ENCODE data around the gene PPP1R15B.

- RRBS, result 94% methylated on average over 3 of the region's 14 CpGs
Observed at GRCh38 chr1:203486779-203487210, 7.2 kb upstream of the OPTC start.

DNA sequence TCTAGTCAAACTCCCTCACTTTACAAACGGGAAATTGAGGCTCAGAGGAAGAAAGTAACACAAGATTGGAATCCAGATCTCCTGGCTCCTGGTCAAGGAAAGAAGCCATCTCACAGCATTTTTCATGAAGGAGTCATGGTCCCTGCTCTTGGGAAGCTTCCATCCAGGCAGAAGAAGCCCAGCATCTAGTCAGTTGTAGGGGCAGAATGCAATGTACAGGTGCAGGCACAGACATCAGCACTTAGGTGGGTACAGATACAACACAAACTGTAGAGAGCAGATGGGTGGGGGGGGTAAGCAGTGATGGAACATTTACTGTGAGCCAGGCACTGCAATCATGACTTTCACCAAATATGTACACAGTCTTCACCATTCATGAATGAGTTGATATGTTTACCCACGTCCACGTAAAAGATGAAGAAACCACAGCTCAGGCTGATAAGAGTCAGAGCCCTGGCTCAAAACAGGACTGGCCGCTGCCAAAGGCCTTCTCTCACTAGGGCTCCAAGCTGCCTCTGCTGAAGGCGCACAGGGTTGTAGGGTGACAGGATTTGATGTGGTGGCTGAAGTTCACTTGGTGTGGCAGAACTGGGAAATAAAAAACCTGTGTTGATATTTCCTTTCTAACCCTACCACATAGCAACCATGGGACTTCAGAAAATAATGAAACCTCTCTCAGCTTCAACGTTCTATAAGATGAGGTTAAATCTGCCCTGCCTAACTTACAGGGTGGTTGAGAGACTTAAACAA, 44.1 kb downstream of the OPTC start:
- RRBS, result no CpG with 5 or more reads among the region's 6 CpGs

- RRBS, result 93% methylated on average over 3 of the region's 10 CpGs
Observed at GRCh38 chr1:203591980-203592761, 34.5 kb upstream of the ATP2B4 start.

- RRBS, result 17% methylated on average over 22 of the region's 61 CpGs
Observed at GRCh38 chr1:203629211-203630392, 3.0 kb downstream of the ATP2B4 start.

- RRBS, result no CpG with 5 or more reads among the region's 1 CpG
Observed at GRCh38 chr1:203645021-203645490, 18.4 kb downstream of the ATP2B4 start.

DNA sequence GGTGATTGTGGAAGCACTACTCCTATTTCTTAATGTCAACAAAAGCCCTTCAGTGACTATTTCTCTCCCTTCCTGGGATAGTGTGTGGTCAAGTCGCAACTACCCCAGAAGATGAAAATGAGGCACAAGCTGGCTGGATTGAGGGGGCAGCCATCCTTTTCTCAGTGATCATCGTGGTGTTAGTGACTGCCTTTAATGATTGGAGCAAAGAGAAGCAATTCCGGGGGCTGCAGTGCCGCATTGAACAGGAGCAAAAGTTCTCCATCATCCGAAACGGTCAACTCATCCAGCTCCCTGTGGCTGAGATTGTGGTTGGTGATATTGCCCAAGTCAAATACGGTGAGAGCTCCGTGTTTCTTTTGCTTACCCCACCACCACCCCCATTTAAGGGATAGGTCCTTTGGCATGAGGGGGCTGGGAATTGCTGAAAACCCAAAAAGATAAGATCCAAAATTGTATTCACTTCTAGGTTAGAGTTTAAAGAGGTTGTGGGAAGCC, 65.6 kb upstream of the LAX1 start:
- RRBS, result no CpG with 5 or more reads among the region's 8 CpGs

DNA sequence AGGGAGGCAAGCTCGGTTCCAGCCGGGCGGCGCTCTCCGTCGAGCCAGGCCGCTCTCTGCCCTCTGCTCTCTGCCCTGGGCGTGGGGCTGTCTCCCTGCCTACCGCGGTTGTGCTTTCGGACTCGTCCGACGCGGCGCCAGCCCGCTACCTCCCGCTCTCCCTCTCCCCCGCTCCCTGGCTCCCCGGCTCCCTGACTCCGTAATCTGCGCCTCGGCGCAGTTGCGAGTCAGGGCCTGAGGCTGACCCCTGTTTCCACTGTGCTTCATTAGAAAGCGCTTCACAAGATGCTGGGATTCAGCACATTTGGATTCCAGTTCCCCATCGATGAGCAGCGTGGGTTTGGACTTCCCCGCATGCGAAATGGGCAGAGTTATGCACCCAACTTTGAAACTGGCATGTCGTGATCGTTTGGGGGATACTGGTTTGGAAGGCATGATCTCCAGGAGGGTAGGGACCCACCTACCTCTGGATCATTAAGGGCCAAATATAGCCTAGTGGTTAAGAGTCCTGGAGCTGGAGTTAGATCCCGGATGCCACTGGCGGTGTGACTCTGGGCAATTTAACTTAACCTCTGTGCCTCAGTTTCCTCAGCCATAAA, 2.3 kb downstream of the SOX13 start:
- RRBS, result 3% methylated on average over 2 of the region's 34 CpGs

DNA sequence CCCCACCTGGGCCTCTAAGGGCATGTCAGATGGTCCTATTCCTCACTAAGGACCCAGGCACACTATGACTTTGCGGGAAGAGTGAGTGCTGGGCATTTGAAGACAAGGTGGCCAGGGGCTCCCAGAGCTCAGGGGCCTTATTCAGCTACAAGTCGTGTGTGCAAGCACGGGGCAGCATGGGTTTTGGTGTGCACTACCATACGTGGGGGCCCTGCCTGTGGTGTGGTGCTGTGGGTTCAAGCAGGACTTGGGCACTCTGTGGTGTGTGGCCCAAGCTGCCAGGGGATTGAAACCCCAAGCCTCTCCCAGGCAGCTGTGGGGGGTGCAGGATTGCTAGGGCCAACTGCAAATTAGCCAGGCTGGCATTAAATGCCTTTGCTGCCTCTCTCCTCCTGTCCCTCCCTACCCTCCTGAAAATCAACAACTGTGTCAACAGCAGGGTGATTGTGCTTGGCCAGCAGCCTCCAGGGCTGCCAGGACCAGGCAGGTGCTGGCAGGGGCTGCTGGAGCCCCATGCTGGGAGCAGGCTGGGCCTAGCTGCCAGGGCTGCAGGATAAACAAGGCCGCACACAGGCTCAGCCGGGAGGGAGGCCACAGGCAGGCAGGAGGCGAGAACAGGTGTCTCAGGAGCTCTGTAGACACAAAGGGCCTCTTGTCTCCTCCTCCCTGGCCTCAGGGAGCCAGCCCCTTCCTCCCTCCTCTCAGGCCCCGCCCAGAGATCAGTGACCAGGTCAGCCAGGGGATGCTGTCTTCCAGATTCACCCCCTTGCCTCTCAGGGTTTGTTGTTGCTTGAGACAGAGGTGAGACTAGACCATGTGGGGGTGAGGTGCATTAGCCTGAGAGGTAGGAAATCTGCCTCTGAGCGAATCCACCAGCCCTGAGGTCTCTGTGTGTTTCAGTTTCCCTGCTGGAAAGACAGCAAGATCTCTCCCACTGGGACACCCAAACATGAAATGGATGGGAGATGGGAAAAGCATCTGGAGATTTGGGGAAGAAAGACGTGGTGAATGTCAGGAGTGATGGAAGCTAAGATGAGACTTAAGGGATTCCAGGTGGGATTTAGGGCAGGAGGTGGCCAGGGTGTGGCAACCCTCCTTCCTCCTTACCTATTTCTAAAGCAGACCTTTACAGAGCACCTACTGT, 11.5 kb downstream of the SOX13 start:
- RRBS, result no CpG with 5 or more reads among the region's 10 CpGs

DNA sequence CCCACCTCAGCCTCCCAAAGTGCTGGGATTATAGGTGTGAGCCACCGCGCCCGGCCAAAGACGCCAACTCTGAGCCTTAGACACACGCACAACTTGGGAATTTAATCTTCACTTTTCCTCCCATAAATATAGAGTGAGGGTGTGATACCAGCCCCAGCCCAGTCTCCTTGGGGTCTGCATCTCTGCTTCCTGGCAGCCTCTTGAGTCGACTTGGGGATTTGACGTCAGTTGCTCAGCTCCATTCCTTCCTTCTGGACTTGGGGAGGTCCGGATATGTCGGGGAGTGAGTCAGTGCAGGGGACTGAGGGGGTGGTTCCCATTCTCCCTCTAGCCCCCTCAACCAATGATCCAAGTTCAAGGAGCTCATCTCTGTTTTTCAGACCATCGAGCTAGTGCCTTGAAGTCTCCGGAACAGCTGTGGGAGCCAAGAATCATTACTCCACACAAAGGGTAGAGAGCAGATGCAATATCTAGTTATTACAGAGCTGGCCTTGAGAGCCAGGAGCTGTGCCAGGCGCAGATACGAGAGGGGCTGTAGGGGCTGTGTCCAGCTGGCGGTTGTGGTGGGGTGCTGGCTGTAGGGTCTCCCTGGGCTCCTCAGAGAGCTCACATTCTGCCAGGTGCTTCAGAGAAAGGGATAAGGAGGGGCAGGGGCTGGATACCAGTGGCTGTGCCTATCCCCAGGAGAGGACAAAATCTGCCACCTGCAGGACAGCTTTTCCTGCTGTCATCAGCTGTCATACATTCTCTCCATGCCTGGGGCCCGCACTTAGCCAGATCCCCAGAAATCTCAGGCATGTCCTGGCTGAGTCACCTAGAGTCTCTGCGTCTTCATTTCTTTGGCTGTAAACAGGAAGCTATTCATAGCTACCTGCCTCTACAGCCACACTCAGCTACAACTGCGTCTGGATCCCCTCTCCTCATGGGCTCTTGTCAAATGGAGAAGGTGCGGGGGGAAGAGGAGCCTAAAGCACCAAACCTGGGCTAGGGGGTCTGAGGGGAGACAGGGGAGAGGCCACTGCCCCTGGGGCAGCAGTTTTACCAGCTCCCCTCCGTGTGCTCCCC, 2.1 kb upstream of the KISS1 start:
- RRBS, result no CpG with 5 or more reads among the region's 19 CpGs

DNA sequence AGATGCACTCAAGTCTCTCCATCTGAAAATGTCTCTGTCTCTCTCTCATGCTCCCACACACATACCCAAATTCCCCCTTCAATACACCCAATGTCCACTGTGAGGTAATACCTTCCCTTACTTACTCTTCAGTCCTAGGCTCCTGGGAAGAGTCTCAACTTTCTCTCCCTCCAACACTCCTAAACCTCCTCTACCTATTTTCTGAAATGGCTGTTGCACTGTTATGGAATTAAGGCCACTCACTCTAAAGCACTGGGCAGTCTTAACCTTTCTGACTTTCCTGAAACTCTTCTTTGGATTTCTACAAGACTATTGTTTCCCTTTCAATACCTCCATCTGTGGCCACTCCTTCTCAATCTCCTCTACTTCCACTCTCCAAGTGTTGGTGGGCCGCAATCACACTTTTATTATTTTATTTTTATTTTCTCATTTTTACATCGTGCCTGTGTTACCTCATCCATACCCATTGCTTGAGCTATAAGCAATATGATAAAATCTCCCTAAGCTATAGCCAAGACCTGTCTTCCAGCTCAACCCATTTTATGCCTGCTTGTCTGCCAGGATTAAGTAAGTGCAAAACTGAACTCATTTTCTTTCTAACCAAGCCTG, 56.2 kb upstream of the GOLT1A start:
- RRBS, result no CpG with 5 or more reads among the region's 2 CpGs

DNA sequence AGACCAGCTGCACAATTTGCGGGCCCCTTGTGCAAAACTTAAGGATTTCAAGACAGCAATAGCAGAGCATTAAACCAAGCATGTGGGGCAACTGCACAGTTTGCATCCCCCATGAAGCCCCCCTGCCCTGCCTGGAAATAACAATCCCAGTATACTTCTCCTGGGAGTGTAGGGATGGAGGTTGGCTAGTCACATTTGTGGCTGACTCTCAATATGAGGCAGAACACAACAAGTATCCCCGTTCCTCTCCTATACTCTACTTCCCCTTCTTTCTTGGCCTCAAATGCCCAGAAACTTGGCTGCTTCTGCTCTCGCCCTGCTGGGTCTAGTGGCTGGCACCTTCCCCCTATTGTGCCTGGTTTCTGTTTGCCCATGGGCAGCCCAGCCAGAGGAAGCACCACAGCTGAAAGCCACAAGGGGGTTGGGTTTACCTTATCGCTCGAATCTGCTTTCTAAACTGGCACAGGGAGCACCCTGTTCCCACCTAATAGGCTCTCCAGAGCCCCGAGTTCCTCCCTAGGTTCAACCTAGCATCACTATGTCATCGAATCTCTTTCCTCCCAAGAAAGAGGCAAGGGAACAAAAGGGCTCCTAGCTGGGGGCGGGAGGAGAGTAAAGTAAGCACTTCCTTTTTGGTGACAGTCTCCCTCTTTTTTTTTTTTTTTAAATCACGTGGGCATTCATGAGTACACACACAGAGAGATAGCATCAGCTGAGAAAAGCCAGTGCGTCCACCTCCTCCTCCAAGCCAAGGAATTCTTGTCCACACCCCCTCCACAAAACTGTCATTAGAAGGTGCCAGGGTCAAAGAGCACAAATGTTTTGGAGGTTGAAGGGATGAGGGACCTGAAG, 72.9 kb downstream of the PLEKHA6 start:
- RRBS, result no CpG with 5 or more reads among the region's 10 CpGs

- RRBS, result 9% methylated on average over 4 of the region's 19 CpGs
Observed at GRCh38 chr1:204350691-204351326, 8.9 kb downstream of the PLEKHA6 start.

- RRBS, result no CpG with 5 or more reads among the region's 9 CpGs
Observed at GRCh38 chr1:204400794-204401851, 10.5 kb downstream of the PPP1R15B start.

GRCh38 chr1:204411517-204412396, at the start of gene PPP1R15B:
Gene PPP1R15B (minus strand): TSS chr1:204411817.
- RRBS, result 3% methylated on average over 21 of the region's 67 CpGs

DNA sequence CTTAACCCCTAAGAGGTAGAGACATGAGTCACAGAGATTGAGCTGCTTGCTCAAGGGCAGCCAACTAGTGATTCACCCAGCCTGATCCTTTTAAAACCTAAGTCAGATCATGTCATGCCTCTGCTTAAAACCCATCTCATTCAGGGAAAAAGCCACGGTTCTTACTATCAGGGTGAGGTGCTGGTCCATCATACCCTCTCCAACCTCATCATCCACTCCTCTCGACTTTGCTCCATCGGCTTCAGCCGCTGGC, 14.4 kb upstream of the PPP1R15B start:
- RRBS, result no CpG with 5 or more reads among the region's 4 CpGs

GRCh38 chr1:204448455-204448967, 36.9 kb upstream of the PPP1R15B start:
- RRBS, result no CpG with 5 or more reads among the region's 7 CpGs

DNA sequence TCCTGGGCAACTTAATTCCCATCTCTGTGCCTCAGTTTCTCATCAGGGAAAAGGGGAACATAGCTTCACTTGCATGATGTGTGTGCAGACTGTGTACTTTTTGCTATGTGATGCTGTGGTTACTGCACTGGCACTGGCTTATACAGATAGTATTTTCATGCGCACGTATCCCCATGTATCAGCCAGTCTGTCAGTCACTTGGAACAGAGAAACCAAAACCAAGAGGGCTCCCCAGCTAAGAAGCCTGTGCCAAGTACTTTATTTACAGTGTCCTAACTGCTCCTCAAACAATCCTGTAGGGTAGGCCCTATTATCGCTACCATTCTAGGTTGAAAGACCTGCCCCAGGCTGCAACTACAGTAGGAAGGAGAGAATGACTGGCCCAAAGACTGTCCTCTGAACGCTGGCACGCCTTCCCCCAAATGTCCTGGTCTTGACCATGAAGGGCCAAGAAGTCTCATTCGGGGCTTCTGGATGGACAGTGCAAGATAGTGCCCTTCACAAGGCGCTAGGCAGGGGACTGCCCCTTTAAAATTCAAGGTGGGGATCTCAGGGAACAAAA, 40.1 kb upstream of the PPP1R15B start:
- RRBS, result no CpG with 5 or more reads among the region's 7 CpGs

DNA sequence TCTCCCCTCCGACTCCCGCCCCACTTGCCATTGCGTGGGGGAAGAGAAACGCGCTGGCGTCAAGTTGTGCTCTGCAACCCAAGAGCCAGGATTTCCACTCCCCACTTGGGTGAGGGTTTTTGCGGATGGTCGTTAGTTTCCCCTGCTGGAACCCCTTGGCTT, 176 bp upstream of the PIK3C2B start:
- RRBS, result no CpG with 5 or more reads among the region's 8 CpGs

DNA sequence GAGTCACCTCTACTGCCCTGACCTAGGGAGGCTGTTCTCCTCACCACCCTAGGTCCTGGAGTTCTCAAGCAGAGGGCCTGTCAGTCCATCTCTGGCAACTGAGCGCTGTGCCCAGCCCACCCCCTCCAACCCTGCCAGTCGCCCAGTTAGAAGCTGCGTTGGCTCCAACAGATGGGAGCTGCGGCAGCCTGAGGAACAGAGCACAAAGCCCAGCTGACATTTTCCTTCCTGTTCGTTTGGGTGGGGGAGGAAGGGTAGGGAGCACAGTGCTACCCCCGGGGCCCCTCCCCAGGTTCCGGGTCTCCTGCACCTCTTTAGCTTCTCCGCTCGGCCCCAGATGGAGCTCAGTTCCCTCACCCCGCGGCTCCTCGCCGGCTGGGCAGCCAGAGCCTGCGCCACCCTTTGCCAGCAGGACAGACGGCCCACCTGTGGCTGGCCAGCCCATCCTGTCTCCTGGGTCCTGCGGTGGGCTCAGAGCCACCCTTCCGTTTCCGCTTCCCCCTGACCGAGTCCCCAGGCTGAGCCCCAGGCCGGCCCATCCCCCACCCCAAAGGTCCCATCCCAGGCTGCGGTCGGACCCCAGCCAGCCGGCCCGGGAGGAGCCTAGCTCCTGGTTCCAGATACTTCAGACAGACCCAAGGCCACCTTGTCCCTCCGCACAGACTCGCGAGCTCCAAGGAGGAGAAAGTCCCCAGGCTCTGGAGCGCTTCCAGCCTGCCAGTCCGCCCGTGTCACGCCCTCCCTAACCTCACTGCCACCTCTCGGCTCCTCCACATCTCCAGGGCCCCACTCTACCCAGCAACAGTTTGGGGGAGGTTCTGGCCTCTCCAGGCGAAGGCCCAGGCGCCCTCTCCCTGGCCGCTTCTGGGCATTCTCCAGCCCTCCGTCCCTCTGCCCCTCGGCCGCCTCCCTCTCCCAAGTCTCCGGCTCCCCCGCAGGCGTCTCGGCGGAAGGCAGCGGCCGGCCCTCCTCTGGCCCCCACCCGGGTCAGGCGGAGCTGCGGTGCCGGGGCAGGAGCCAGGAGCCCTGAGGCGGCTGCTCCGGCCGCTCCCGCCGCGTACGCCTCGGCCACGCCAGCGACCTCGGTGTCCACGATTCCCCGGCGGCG, 1.0 kb downstream of the LRRN2 start:
- RRBS, result 5% methylated on average over 33 of the region's 64 CpGs

GRCh38 chr1:204706234-204706969, 20.9 kb upstream of the LRRN2 start:
- RRBS, result no CpG with 5 or more reads among the region's 14 CpGs

All from AG09319 (cell line).